Esophagus squamous epithelium (tissue), 4 donors: Measurements from ENCODE around the gene CUX2.

- PRO-cap: unidirectional peak, minus-strand start at chr12:110340949
- RAMPAGE, long total RNA, 4 experiments: no peak in any of the 4 experiments
Observed at GRCh38 chr12:110340605-110341120, 59.6 kb downstream of the ATP2A2 start.

GRCh38 chr12:110543396-110544137, 39.6 kb downstream of the PPTC7 start:
- PRO-cap: bidirectional peak, plus-strand start at chr12:110543893, minus-strand start at chr12:110543605
- RAMPAGE, long total RNA, 4 experiments: no peak in any of the 4 experiments

DNA sequence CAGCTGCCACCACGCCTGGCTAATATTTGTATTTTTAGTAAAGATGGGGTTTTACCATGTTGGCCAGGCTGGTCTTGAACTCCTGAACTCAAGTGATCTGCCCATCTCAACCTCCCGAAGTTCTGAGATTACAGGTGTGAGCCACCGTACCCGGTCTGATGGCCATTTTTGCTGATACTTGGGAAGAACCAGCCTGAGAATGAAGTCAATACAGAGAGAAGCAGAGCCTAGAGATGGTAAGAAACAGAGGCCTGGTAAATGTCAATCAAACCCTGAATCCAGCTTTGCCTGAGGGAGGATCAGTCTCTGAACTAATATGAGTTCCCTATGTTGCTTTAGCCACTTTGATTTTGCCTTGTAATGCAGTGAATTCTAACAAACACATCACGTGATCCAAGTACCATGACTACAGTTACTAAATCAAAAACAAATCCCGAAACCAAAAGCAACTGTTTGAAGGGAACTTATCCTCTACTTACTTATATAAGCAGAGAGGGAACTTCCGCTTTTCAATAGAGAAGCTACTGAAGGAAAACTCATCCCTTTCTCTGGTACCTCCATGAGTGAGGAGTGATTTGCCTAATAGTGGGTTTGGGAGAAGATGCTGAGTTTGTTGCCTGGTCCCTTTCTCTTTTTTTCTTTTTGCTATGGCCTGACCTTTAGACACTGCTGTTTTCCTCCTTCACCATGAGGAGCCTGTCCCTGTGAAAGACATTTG, 7.6 kb upstream of the PPTC7 start:
- PRO-cap: bidirectional peak, plus-strand start at position 512 of the sequence, minus-strand start at position 318 of the sequence
- RAMPAGE, long total RNA, 4 experiments: no peak in any of the 4 experiments

DNA sequence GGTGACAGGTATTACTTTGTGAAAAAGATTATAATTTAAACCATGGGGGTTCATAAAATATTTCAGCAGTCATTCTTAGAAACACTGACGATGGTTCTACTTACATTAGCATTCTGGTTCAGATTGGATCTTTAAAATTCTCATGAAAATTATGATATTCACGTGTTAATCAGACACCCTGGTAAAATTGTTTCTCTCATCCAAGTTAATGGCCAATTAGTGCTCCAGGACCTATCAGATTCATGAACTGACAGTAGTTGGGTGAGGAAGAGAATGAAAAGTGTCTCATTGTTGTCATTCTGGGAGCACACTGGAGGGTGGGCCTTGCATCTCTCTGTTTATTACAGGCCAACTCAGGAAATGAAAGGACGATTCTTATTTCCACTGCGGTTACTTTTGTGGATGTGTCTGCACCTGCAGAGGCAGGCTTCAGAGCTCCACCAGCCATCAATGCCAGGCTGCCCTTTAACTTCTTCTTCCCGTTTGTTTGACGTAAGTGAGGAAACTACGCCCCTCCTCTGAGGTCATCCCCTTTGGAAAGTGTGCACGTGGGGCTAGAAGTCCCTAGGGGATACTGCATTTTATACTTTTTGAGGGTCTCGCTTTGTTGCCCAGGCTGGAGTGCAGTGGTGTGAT, 33.6 kb downstream of the TCTN1 start:
- PRO-cap: unidirectional peak, plus-strand start at position 389 of the sequence
- RAMPAGE, long total RNA, 4 experiments: no peak in any of the 4 experiments

- PRO-cap: no peak
- RAMPAGE, long total RNA, 4 experiments: no peak in any of the 4 experiments
Observed at GRCh38 chr12:110648592-110649087, 34.7 kb downstream of the TCTN1 start.

GRCh38 chr12:110827014-110827428, 19.8 kb upstream of the CCDC63 start:
- PRO-cap: no peak
- RAMPAGE, long total RNA, 4 experiments: no peak in any of the 4 experiments

- PRO-cap: no peak
- RAMPAGE, long total RNA, 4 experiments: no peak in any of the 4 experiments
Observed at GRCh38 chr12:110853632-110854204, 6.9 kb downstream of the CCDC63 start.

GRCh38 chr12:110931364-110932004, 11.1 kb upstream of the MYL2 start:
- PRO-cap: no peak
- RAMPAGE, long total RNA, 4 experiments: no peak in any of the 4 experiments

GRCh38 chr12:111034040-111034578, at the start of gene CUX2:
CUX2 (plus strand) TSS chr12:111034165.
- PRO-cap: no peak
- RAMPAGE, long total RNA, 4 experiments: no peak in any of the 4 experiments

- PRO-cap: no peak
- RAMPAGE, long total RNA, 4 experiments: no peak in any of the 4 experiments
Observed at GRCh38 chr12:111427306-111428075, 21.8 kb downstream of the SH2B3 start.

DNA sequence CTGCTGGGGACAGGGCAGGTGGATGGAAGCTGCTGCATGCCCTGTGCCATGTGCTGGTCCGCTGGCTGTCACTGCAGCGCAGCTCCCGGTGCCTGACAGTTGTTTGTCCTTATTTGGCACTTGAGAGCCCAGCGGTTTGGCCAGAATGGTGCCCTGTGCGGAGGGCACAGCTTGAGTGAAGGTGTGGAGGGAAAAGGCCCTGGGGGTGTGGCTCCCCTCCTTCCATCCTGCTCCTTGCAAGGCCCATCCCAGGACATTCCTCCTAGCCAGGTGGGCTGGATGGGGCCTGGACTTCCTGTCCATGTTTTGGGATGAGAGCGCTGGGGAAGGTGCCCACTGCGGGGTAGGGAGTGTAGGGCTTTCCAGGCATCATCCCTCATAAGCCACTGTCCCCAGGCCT, 30.3 kb downstream of the SH2B3 start:
- PRO-cap: no peak
- RAMPAGE, long total RNA, 4 experiments: no peak in any of the 4 experiments

GRCh38 chr12:111439749-111440957, 34.4 kb downstream of the SH2B3 start:
- PRO-cap: bidirectional peak, plus-strand start at chr12:111440484, minus-strand start at chr12:111440340
- RAMPAGE, long total RNA, 4 experiments: no peak in any of the 4 experiments

GRCh38 chr12:111509088-111509748, 89.9 kb downstream of the ATXN2 start:
- PRO-cap: no peak
- RAMPAGE, long total RNA, 4 experiments: start-site peak on the minus strand in 1 of 4 experiments, at chr12:111509269-111509595 at its widest, 6 reads per replicate

GRCh38 chr12:111532715-111533518, 66.2 kb downstream of the ATXN2 start:
- PRO-cap: no peak
- RAMPAGE, long total RNA, 4 experiments: no peak in any of the 4 experiments

DNA sequence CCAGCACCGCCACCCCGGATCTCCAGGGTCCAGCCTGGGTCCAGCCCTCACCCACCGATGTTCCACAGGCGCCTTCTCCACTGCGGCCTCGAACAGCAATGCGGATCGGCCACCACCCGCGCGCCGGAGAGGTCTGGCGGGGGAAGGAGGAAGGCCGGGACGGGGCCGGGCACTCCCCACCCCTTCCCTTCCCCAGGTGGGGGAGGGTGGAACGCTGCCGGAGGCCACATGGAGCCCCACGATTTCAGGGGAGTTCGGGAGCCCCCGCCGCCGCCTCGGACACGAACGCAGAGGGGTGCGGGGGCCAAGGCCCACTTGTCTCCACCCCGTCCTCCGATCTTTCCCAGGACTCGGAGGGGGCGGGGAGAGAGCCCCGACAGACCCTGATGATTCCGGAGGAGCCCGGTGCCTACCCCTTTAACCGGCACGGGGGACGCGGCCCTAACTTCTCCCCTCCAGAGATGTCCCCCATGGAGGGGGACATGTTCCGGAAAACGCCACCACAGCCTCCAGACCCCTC, 1.2 kb downstream of the ATXN2 start:
- PRO-cap: bidirectional peak, plus-strand start at position 179 of the sequence, minus-strand start at position 100 of the sequence
- RAMPAGE, long total RNA, 4 experiments: no peak in any of the 4 experiments

- PRO-cap: no peak
- RAMPAGE, long total RNA, 4 experiments: no peak in any of the 4 experiments
Observed at GRCh38 chr12:111599930-111600193, 747 bp upstream of the ATXN2 start.

GRCh38 chr12:111664735-111665615, 20.8 kb downstream of the BRAP start:
- PRO-cap: no peak
- RAMPAGE, long total RNA, 4 experiments: no peak in any of the 4 experiments

DNA sequence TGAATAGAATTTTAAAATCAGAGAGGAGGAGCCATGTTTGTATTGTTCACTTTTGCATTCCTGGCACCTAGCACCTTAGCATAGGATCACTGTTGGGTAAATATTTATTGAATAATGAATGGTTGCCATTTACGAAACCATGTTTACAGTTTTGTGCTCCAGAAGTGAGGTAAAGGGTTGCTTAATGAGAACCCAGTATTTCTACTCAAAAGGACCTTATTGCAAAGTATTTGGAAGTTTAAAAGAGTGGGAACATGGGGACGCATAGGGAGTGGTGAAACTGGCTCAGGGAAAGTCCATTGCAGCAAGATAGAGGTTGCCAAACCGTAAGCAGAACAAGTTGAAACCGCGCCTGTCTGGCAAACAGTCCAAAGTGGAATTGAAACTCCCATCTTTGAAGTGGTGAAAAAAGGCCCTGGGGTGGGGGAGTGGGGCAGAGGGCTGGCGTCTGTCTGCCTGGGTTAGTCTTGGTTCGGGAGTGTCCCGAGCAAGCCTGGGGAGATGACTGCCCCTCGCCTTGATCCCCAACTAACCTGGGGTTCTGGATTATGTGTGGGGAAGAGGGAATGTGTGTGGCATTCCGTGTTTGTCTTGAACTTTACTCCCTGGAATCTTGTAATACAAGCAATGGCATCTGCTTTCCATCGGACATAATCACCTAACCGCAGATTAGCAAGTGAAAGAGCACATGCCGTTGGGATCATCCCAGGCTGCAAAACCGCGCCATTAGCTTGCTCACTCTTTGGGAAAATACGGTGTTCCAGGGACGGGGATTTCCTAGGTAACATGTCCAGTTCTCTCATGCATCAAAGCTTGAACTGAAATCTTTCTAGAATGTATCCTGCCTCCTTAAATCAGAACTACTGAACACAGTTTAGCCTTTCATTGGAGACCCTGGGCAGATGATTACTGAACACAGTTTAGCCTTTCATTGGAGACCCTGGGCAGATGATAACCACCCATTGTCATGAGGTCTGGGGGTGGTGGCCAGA, 7.3 kb downstream of the ALDH2 start:
- PRO-cap: unidirectional peak, plus-strand start at position 235 of the sequence; unidirectional peak, plus-strand start at position 464 of the sequence; unidirectional peak, plus-strand start at position 667 of the sequence
- RAMPAGE, long total RNA, 4 experiments: no peak in any of the 4 experiments

GRCh38 chr12:111888661-111889048, 46.6 kb downstream of the MAPKAPK5 start:
- PRO-cap: no peak
- RAMPAGE, long total RNA, 4 experiments: no peak in any of the 4 experiments

DNA sequence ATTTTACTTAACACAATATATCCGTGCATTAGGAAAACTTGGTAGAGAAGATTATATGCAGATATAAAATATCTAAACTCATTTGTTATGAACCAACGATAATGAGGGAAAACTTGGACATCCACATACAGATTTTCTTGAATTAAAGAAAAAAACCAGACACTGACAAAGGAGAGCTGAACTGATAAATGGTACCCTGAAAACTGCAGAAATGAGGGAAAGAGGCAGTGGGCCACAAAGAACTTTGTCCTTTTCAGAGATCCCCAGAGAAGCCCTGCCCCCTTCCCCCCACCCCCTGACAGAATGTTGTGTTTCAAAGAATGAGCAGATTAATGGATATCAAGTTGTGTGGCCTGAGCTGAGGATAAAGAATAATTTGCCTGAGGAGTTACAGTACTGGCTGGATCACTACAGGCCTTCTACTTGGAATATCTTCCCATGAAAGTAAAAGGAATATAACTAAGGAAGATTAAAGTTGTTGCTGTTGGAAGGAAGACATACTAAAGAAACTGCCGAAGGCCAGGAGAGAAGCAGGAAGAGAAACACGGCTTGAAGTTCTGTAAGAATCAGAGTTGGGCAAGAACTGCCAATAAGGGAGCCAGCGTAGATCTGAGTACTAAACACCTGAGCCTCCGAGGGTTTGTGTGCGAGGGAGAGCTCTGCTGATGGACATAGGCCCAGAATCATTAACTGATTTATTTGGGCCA, 56.7 kb downstream of the MAPKAPK5 start:
- PRO-cap: no peak
- RAMPAGE, long total RNA, 4 experiments: no peak in any of the 4 experiments